LUHMES (cell line): ENCODE measurements around a stretch of chr15.

DNA sequence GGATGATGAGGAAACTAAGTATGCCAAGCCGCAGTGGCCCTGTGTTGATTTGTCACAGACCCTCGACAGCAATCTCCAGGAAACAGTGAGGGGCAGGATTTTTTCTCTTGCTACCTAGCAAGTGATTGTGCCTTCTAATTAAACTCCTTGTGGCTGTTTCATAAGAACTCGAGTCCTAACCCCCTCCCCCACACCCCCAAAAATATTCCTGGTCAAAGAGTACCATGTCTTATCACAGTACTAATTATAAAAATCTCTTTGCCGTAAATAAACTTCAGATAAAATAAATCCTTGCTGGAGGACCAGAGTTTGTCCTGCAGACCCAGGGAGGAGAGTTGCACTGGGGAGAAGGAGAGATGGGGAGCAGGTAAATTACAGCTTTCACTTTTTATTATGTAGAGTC is 64.3 kb downstream of the FAM174B start:
- PRO-cap: no peak

- PRO-cap: no peak
Measured at GRCh38 chr15:92595225-92595594, 60.4 kb downstream of the FAM174B start.

DNA sequence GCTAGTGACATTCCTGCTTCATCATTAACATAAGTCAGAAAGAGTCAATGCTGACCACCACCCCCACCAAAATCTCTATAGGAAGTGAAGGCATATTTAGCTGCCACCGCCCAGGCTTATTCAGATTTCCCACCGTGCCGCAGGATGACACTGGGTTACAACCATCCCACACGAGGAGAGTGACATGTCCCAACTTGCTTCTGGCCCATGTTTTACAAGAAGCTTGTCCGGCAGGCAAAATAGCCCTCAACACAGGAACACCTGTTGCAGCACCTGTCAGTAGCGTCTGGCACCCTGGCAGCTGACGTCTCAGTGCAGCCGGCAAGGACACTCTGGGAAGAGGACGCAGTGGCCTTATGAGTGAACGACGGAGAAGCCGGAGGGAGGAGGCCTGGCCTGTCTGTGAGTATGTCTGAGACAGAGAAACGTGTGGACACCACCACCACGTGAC is 32.2 kb downstream of the FAM174B start:
- PRO-cap: bidirectional peak, plus-strand start at position 357 of the sequence, minus-strand start at position 335 of the sequence

GRCh38 chr15:92638584-92639643 is 16.7 kb downstream of the FAM174B start:
- PRO-cap: no peak

GRCh38 chr15:92714007-92715092 is 58.8 kb upstream of the FAM174B start:
- PRO-cap: unidirectional peak, plus-strand start at chr15:92714148; unidirectional peak, minus-strand start at chr15:92714944

DNA sequence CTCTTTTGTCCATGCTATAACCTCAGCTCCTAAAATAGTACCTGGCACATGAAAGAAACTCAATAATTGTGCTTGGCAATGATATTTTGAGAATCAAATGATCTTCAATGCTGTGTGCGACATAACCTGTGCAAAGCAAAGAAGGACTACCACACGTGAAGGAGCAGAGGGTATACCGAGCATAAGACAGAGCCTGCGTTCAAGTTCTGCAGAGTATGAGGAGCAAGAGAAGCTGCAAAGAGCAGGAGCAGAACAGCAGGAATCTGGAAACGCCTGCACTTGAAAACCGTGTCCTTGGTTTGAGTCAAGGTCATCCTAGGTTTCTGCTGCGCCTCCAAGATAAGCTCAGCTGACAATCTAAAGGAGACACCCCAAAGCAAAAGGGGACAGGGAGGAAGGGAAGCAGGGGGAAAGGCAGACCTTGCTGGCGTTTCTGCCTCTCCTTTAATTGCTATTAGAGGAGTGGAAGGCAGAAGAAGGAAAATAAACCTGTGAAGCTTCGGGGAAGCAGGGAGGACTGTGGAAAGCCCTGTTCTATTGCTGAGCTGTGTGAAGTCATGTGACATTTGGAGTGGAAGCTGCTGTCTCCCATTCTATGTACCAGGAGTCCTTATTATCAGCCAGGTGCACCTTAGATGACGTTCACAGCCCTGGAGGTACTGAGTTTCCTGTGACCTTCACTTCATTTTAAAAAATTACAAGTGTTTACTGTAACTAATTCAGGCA is 21.6 kb upstream of the CHD2 start:
- PRO-cap: no peak

GRCh38 chr15:92940955-92942125 is 41.2 kb downstream of the CHD2 start:
- PRO-cap: no peak

GRCh38 chr15:92945749-92946315 is 45.7 kb downstream of the CHD2 start:
- PRO-cap: no peak

- PRO-cap: no peak
Measured at GRCh38 chr15:92949505-92950295, 49.6 kb downstream of the CHD2 start.

GRCh38 chr15:93154634-93154967 is 65.6 kb upstream of the RGMA start:
- PRO-cap: no peak

DNA sequence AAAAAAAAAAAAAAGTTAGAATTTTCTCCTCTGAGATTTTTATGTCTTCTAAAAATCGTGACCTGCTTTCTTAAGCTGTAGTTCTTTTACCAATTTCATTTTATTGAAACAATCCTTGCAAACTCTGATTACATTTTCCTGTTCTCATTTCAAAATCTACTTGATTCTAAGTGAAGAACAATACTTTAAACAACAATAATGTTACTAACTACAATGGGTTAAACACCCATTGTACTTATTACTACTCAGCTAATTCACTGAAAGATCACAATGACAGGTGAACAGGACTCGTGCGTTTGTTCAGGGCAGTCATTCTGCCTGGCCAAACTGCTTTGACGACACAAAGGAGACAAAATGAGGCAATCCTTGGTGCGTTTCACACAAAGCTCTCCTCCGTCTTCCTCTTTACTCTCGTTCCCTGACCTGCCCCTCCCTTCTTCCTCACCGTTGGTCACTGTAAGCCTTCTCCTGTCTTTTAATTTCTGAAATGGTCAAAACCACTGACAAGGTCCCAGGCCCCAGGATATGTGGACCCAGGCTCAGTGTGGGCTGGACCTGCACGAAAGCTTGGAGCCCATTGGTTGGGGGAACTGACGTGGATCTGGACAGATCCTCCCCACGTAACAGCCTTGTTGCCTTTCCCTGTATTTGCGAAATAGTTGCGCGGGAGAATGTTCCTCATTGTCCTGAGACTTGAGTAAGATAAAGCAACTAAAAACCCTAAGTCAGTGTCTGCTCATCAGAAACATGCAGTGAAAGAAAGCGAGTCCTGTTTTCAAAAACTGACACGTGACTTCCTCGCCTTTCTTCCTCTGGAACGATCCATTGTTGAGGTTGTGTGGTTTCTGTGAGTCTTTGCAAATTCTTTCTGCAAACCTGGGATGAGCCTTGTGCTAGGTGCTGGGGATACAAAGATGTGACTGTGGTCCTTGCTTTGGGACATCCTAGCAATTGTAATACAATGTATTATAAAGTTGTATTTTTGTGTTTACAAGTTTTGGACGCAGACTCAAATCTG is 147.1 kb upstream of the RGMA start:
- PRO-cap: no peak

GRCh38 chr15:94070208-94071171 is 160.9 kb upstream of the MCTP2 start:
- PRO-cap: no peak

DNA sequence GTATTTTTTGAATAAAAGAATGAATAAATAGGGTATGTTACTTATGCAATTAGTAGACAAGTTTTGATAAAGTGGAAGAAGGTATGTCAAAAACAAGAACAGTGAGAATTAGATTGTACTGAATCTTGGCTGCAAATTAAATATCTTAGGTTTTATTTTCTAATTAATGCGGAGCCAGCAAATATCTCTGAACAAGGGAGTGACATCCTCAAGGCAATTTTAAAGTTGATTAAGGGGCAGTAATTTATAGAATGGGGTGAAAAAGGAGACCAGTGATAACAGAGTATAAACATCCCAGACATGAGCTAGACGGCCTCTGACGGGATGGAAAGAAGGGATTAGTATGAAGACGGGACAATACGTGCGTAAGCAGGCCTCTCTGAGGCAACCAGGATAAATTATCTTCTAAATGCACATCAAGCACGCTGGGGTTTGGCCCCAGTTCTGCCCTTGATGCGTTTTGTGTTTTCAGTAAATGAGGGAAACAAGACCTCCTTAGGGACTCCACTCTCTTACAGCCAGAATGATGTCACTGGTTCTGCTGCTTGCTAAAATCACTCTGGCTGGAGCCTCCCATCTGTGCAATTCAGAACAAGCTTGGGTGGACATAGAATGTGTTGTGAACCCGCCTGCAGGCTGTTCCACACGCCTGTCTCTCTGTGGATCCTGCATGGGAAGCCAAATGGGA is 156.1 kb upstream of the MCTP2 start:
- PRO-cap: no peak

- PRO-cap: no peak
Measured at GRCh38 chr15:94119229-94119883, 112.0 kb upstream of the MCTP2 start.

- PRO-cap: no peak
Measured at GRCh38 chr15:94377528-94378139, 146.3 kb downstream of the MCTP2 start.

DNA sequence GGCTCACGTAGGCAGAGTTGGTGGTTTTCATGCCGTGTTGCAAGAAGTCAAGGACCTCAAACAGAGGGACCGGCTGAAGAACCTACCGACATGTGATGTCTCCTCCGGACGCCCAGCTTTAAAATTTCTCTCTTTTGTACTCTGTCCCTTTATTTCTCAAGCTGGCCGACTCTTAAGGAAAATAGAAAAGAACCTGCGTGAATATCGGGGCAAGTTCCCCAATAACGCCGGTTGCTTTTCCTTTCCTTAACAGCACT is 964.5 kb downstream of the MCTP2 start:
- PRO-cap: no peak

- PRO-cap: no peak
Measured at GRCh38 chr15:95262902-95263360, 1031.6 kb downstream of the MCTP2 start.

DNA sequence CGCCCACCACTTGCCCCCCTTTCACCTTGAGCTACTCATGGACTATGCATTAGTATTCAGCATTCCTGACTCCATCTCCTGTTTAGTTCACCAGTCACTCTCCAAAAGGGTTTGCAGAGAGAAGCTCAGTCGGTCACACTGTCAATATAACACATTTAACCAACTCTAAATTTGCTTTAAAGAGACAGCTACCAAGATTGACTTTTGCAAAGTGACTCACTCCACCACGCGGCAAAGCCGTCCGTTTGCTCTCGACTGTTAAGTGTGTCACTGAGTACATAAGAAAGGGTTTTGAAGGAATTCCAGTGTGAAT is 1006.8 kb upstream of the NR2F2 start:
- PRO-cap: no peak

- PRO-cap: no peak
Measured at GRCh38 chr15:95326004-95326445, 1004.5 kb upstream of the NR2F2 start.

DNA sequence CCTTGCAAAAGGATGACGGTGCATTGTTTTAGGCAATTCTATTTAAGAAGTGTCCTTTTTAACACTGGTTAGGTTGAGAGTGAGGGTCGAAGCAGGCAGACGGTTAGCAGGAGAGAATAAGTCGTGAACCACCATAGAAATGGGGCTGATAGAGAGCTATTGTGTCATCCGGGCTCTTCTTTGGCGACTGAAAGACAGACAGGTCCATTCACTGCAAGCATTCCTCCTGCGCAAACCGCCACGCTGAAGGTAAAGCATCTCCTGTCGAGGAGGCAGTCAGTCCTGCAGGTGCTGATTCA is 1002.9 kb upstream of the NR2F2 start:
- PRO-cap: no peak